ENCODE measurements around a stretch of chr2.

- PRO-cap = no peak
Observed at GRCh38 chr2:231545441-231546212, 15.4 kb upstream of the NMUR1 start.

DNA sequence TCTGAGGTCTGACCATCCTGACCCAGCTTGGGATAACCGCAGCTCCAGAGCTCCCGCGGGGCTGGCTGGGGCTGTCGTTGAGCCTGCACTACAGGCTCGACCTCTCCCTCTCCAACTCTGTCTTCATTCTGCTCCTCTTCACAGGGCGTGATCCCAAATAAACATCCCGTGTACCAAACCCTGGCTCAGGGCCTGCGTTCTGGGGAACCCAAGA is 8.3 kb downstream of the TEX44 start:
- PRO-cap = no peak

GRCh38 chr2:231604039-231604965 is 11.6 kb downstream of the TEX44 start:
- PRO-cap = bidirectional peak, plus-strand start at chr2:231604911, minus-strand start at chr2:231604713

DNA sequence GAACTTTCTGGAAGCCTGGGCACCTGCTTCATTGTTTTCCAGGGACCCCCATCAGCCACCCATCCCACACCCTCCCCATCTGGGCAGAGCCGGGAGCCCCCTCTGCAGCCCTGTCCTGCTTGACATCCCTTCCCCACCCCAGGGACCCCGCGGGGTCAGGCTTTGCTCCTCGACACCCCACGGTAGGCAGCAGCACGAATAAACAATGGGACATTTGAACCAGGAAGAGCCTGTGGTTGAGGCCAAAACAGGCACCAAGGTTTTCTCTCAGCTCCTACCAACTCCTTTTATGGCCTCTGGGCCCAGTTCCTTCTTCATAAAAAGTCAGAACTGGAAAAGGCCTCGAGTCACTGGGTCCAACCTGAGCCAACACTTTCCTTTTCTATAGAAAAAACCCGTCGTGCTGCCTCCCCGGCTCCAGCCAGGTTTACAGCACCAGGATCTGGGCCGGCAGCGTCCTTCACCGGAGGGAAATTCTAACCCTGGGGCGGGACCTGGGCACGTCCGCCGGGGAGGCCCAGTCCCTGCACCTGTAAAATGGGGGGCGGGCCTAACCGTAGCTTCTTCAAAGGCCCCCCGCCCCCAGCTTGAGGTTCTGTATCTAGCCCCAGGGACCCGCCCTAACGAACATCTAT is 20.7 kb downstream of the TEX44 start:
- PRO-cap = bidirectional peak, plus-strand start at position 591 of the sequence, minus-strand start outside the sequence

DNA sequence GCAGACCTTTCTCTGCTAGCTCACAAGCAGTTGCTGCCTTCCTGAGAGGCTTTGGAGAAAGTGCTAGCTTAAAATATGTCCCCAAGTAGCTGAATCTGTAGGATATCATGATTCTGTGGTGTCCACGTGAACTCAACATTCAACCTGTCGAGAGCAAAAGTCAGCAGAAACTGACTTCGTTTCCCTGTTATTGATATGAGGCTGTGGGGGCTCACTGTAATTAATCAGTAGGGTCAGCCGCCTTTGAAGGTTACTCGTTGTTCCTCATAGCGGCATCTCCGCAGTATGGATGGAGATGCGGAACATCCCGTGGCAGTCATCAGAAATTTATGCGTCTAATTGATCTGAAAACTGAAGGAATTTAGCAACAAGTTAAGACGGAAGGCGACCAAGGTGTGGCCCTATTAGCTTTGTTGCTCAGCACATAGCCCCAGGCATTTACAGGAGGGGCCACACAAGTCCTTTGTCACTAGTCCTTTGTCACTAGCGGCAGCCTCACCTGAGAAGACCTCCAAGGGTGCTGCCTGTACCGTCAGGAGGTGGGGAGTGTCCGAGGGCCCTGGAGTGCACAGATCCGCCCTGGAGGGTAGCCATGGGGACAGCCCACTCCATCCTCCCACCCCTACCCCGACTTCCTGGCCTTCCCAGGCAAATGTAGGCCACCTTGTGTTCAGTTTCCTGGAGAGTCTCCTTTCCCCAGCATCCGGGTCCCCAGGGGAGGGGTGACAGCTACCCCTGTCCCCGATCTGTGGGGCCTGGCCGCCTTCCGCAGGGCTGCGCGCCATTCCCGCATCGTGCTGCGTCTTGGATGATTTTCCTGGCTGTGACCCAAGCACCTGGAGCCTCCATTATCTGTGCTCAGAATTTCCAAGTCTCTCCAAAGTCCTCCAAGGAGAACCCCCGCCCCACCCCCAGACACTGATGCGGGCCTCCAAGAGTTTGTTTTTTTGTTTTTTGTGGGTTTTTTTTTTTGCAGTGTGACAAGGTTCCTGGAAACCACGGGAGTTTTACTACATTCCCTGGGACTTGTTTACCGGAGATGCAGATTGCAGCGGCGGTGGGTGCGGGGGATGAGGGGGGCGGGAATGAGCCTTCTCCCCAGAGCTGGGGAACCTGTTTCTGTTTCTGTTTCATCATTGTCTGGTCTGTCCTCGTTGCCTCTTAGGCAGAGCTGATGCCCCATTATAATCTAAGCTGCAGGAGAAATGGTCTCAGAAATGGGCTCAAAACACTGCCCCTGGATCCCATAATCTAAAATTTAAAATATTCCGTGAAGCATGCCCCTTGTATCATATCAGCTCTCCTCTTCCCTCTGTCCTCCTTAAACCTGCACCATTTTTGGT is 28.5 kb downstream of the TEX44 start:
- PRO-cap = no peak

DNA sequence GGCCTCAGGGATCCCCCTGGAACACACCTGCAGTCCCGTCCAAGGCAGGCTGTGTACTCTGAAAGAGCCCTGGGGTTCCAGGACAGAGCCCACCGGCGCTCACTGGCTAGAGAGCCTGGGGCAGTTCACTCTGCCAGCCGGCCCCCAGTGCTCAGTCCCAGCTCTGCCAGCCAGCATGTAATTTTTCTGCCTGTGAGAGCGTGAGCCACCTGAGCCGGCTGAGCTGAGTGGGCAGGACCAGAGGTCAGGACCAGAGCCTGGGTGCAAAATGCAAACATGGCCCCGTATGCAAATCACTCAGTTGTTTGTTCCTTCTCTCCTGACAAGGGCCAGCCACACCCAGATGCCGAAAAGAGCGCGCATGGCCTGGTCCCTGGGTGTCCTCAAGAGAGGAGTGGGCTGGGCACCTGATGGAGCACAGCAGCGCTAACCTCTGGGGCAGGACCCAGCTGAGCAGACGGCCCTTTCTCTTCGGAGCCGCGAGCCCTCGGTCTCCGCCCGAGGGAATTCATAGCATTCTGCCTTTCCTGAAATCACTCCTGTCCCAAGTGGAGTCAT is 36.6 kb upstream of the PTMA start:
- PRO-cap = no peak

DNA sequence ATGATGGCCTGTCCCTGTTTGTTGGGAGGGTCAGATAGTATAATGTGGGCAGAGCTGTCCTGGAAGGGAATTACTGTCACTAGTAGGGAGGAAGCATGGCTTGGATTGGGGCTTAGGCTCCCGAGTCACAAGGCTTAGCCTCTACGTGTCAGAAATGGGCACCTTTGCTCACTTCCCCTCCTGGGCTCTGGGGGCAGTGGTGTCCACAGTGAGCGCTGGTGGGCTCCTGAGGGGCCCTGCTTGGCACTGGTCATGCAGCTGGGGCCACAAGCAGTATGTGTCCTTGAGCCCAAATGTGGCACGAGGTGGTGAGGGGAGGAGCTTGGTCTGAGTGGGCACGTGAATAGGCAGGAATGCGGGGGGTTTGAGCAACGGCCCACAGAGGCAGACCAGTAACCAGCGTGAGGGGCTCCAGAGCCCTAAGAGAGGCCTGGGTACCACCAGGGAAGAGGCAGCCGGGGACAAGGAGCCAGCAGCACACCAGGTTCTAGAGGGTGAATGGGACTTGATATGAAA is 23.0 kb upstream of the PTMA start:
- PRO-cap = no peak

DNA sequence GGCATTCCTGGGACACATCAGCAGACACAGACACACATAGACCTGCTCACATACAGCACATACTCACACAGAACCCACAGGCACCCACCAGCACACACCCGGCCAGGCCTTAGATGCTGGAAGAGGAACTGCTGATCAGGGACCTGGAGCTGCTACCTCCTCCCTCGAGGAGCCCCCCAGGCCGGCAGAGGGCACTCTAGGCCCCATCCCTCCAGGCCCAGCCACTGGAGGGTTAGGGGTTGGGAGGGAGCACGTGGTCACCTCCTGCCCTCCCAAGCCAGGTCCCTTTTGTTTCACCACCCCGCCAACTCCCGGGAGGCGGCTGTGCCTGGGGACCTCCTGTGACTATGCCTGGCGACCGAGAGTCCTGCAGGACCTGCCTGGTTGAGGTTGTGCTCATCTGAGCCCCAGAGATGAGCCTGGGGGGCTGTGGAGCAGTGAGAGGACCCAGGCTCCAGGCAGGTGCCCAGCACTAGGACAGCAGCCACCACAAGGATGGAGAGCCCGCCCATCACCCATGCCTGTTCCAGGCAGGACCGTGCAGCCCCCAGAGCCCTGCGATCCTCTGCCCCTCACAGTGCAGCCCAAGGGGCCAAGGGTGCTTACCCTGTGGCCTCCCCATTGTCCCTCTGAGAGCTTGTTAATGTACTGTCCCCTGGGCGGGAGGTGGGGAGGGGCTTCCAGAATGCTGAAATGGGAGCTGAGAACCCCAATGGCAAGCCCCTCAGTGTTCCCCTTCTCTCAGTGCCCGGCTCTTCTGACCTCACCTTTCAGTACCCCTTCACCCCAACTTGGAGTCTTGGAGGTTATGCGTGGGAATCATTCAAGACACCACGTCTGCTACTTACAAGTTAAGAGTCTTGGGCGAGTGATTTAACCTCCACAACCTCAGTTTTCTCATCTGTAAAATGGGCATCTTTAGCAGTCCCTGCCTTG is 20.9 kb upstream of the PTMA start:
- PRO-cap = no peak

DNA sequence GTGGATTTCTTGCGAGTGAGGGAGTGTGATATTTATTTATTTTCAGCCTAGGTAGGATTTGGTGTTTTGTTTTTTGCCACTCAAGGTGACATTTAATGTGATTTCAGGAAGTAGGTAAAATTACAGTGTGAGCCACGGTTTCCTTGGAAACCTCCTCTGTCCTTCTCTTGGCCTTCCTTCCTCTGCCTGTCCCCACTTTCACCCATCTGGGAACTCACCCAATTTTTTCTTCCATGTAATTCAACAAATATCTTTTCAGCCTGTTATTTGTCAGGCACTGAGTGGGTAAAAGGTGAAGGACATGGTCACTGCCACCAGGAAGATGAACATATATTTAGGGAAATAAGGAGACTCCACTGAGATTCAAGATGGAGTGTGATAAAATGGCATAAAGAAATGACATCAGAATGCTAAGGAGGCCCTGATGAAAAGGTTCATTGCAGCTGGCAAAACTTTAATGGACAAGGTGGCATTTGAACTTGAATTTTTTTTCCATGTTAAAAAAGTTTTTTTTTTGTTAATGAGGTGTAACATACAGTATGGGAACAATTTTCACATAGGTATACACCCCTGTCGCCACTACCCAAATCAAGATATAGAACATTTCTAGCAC is 1.3 kb upstream of the PDE6D start:
- PRO-cap = no peak

DNA sequence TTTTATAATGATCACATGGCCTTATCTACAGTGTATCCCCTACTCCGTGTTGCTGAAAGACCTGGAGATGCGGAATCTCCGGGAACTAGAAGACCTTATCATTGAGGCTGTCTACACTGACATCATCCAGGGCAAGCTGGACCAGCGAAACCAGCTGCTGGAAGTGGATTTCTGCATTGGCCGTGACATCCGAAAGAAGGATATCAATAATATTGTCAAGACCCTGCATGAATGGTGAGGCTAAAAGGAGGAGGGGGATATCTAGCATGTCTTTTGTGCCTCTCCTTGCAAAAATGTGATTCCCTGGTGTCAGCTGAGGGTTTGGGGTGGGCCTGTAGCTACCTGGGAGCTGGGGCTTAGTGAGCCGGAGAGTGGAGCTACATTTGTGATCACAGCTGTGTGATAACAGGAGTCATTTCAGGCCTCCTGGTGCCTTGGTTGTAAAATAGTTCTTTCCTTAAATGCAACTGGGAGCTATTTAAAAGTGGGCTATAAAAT is 9.9 kb downstream of the COPS7B start:
- PRO-cap = no peak

GRCh38 chr2:232385502-232386354 is 7.2 kb downstream of the ALPP start:
- PRO-cap = no peak

- PRO-cap = no peak
Observed at GRCh38 chr2:232501599-232502059, 14.0 kb upstream of the ECEL1 start.

DNA sequence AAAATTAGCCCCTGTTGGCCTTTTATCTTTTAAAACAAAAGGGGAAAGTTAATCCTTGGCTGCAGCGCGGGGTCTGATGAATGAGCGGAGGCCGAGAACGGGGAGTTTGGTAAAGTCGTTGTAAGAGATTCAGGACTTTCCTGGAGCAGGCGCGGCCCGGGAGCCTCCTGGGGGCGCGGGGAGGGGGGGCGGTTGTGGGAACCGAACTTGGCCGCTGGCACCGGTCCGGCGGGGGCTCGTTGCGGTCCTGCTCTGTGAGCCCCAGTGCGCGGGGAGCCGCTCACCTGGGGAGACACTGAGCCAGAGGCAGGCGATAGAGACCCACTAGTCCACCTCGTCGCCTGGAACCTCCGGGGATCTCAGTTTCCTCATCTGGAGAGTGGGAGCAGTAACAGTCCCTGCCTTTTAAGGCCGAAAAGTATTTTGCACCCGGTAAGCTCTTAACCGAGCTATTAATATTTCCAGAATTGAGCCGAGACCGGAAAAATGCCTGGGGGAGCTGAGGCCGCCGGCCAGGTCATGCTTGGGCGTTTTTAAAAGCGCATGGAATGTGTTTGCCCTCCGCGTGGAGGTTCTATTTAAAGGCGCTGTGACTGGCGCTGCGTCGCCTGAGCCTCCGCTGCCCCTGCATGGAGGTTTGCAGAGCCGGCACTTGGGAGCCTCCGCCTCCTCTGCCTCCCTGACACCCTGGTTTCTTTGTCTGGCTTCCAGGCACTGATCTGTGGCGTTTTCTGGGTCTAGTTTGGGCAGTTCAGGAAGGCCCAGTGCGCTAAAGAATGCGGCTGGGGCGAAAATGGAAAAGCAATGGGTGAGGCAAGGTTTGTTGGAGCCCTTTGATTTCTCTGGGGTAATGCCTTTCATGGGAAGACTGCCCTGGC is 1.2 kb downstream of the EFHD1 start:
- PRO-cap = no peak

GRCh38 chr2:232668008-232668709 is 29.0 kb upstream of the GIGYF2 start:
- PRO-cap = bidirectional peak, plus-strand start at chr2:232668241, minus-strand start at chr2:232668080

DNA sequence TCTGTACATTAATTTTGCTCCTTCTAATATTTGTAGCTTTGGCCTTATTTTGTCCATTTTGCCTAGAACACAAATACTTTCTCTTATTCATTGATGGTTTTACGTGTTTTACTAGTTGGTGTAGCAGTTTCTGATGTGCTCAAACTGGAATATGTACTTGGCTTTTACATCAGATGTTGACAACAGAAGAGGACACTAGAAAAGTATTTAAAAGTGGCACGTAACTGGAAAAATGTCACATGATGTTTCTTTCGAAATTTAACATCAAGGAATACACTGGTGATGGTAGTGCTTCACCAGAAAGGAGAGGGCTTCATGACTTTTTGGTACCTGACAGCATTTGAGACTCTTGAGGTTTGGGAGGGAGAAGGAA is 1.4 kb downstream of the GIGYF2 start:
- PRO-cap = no peak

- PRO-cap = no peak
Observed at GRCh38 chr2:232772486-232772825, 3.9 kb downstream of the KCNJ13 start.

GRCh38 chr2:232790459-232791566 is 14.4 kb upstream of the KCNJ13 start:
- PRO-cap = no peak

DNA sequence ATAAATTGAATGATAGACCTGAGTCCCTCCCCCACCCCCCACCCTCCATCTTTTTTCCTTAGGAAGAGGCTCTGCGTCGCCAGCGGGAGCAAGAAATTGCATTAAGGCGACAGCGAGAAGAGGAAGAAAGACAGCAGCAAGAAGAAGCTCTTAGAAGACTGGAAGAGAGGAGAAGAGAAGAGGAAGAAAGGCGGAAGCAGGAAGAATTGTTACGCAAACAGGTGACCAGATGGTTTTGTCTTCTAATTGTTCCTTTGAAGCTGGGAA is 43.3 kb upstream of the KCNJ13 start:
- PRO-cap = no peak

GRCh38 chr2:232835635-232836043 is 34.4 kb upstream of the SNORC start:
- PRO-cap = no peak

DNA sequence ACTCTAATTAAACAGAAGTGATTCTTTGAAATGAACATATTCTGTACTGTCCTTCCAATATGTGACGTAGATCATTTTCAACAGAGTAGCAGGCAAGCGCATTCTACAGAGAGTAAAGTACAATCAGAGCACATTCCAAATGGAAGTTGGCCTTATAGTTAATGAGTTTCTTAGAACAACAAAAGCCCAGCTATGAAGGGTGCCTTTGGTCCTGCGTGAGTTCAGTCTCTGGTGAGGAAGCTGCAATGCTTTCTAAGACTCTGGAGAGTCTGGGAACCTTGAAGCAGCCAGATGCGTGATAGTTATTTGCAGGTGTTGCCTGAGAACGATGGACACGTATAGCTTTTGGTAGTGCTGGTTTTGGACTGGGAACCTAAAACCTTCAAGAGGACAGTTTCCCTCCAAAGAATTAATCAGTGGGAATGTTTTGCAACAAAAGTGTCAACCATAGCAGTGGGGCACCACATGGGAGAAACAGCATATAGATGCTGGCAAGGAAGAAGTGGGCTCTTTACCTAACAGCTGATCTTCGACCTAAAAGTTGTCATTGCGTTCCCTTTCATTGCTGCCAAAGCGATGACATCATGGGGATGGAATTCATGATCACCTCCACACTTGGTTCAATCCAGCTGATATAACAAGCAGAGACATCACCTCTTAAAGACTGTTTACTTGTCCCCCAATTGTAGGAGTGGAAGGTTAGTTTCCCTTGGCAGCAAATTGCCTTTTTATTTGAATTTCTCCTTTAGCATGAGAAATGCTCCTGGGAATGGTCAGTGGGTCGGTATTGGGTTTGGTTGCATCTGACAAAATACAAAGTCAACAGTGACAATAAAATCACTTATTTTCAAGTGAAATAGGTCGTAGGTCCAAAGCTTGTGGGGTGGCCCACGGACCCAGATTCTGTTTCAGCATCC is 9.2 kb upstream of the SNORC start:
- PRO-cap = no peak